Anterior vena cava (tissue), 1 donor: ENCODE results near the genes MAML2 and CCDC82.

DNA sequence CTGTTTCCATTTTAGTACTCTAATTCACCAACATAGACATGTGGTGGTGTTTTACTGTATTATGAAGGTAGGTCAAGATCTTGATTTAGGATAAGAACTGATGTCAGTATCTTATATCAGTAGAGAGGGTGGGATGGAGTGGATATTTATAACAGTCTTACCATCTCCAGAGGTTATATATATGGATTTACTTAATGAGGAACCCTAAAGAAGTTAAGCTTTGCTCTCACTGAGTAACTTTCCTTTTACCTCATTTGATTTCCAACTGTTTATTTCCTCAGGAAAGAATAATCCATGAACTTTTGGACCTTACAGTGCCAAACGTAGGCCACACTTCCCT is 107.3 kb downstream of the FAM76B start:
- PRO-cap, result no peak

- PRO-cap, result no peak
Observed at GRCh38 chr11:95788855-95789299, 705 bp downstream of the FAM76B start.

GRCh38 chr11:95922324-95922952 is 1.5 kb downstream of the MTMR2 start:
- PRO-cap, result no peak

- PRO-cap, result no peak
Observed at GRCh38 chr11:96045723-96046543, 122.0 kb upstream of the MTMR2 start.

DNA sequence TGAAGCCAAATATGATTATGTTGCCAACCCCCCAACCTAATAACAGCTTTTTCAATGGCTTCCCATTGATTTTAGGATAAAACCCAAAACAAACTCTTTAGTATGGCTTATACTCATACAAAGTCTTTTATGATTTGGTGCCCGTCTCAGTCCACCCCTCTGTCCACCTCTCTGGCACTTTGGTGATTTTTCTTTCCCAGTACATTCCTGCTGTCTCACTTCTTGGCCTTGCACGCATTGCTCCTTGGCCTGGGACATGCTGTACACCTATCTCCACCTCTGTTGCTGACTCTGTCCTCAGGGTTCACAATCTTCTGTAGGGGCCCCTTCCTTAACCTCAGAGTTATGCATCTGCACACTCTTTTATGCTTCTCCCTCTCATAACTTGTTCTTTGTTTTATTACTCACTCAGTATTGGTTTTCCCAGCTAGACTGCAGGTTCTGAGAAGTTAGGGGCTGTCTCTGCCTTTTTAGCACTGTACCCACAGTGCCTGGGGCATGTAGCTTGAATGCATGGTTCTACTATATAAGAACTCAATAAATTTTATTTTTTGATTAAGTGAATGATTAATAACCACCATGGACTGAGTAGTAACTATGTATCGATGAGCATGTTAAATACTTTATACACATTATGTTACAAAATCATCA is 139.1 kb upstream of the MTMR2 start:
- PRO-cap, result no peak

DNA sequence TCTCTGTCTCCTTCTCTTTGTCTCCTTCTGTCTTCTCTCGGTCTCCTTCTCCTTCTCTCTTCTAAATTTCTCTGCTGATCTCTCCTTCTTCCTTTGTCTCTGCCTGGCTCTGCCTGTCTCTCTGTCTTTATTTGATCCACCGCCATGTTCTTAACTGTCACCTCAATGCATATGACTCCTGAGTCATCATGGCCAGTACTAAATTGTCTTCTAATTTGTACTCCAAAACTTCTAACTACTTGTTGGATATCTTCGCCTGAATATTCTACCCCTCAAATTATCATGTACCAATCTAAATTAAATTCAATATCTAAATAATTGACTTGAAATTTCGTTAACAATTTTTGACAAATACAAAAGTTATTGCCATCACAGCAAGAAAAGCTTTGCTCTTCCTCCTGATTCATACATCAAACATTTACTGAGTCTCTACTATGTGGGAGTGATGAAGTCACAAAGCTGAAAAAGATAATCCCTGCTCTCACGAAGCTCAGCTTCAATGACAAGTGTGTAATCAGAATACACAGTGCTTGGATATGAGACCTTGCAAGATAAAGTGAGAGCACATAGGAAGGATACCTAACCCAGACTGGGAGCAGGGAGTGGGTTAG is 193.1 kb downstream of the MAML2 start:
- PRO-cap, result no peak

DNA sequence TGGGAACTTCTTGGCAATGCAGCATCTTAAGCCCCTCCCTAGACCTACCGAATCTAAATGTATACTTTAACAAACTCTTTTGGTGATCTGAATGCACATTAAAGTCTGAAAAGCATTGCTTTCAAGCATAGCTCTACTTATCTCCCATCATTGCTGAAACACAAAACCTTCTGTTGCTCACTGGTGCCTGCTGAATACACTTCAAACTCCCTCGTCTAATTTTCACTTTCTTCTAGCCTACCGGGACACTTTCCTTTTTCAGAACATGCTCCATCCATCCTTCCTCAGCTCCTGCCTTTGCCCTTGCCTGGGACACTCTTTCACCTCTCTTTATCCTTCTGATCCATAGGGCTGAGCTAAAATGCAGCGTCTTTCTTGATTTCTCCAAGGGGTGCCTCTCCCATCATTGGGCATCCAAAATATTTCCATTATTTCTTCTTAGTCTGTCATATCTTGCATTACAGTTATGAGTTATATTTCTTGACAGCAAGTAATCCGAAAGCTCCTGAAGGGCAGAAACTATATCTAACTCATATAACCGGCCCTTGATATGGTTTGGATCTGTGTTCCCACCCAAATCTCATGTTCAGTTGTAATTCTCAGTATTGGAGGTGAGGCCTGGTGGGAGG is 192.0 kb downstream of the MAML2 start:
- PRO-cap, result no peak

DNA sequence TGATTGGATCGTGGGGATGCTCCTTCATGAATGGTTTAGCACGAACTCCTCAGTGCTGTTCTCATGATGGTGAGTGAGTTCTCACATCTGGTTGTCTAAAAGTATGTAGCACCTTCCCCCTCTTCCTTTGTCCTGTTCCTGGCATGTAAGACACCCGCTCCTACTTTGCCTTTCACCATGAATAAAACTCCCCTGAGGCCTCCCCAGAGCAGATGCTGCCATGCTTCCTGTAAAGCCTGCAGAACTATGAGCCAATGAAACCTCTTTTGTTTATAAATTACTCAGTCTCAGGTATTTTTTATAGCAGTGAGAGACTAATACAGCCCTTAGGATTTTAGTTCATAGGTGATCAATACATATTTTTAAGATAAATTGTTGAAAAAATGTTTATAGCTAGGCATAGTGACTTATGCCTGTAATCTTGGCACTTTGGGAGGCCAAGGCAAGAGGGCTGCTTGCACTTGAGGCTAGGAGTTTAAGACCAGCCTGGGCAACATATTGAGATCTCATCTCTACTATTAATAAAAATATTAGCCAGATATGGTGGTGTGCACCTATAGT is 191.4 kb downstream of the MAML2 start:
- PRO-cap, result no peak

DNA sequence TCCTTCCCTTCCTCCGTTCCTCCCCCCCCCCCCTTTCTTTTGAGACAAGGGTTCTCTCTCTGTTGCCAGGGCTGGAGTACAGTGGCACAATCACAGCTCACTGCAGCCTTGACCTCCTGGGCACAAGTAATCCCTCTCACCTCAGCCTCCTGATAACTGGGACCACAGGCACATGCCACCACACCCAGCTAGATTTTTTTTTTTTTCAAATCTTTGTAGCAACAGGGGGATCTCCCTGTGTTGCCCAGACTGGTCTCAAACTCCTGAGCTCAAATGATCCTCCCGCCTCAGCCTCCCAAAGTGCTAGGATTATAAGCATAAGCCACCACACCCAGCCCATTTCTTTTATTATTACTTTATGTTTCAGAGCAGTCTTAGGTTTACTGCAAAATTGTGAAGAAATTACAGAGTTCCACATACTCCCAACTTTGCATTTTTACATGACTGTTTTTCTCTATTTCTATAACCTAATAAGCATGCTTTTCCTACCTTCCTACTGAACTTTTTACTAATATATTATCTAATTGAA is 159.6 kb downstream of the MAML2 start:
- PRO-cap, result no peak

DNA sequence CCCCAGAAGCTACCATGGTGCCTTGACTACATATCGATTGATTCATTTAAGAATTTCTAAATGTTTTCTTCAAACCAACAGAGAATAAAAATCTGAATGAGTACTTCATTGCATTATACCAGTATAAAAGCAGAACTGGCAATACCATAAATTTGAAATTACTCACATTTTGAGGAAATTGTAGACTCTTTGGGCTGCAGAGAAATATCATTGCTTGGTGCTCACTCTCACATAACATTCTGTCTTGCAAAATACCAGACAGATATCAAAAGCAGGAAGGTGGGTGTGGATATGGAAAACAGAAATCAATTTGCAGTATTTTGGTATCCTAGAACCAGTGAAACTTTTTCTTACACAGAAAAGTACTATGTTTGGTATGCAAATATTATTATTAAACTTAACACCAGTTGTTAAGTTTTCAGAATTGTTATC is 113.4 kb downstream of the MAML2 start:
- PRO-cap, result no peak

GRCh38 chr11:96293312-96294057 is 49.5 kb downstream of the MAML2 start:
- PRO-cap, result unidirectional peak, minus-strand start at chr11:96293797

- PRO-cap, result no peak
Observed at GRCh38 chr11:96338845-96339215, 4.2 kb downstream of the MAML2 start.

GRCh38 chr11:96341032-96342084 is 1.6 kb downstream of the MAML2 start:
- PRO-cap, result bidirectional peak, plus-strand start at chr11:96341924, minus-strand start at chr11:96341763

DNA sequence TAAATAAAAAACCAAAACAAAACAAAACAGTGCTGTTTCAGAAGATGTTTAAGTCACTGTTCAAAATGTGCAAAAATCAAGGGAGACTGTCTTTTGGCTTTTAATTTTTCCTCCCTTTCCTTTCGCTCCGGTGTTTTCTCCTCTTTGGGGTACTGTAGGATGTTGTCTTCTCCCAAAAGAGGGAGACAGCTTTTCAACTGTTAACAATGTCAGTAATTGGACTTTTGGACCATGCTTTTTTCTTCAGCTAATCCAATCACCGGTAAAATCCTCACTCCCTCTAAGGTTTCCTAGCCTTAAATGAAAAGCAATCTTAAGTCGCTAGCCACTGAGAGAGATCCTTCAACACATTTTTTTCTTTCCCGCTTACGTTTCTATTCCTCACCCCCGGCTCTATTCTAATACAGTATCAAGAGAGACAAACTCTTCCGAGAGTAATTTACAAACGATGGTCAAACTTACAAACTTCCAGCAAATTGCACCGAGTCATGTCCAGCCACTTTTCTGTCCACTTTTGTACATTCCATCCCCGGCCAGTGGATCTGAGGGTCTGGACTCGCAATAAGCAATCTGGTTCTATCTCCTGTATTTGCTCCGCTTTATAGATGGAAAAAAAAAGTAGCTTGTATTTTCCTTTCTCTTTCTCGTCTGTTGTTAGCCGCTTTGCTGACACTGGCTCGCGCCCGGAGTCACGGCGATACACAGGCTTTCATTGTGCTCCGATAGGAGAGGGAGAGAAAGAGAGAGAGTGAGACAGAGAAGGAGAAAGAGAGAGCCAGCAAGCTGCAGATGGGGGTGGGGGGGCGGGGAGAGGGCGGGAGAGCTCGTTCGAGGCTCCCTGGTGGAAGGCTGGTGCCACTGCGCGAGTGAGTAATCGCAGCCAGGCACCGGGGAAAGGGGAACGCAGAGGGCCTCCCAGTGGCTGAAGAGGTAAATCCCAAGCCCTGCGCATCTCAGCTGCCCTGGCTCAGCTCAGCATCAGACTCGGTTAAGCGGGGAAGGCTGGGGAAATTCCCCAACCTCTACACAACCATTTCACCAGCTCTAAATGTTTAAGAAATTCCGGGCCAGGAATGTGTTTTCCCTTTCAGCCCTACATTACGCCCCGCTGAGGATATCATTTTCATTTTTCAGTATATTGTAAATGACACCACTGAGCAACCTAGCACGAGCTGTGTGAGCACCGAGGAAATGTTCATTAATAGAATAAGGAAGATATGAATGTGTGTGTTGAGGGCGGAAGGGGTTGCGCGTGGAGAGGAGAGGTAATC is at the start of gene MAML2:
Gene MAML2, minus strand, starts transcription at position 750 of the 1,271 bp plus-strand sequence.
- PRO-cap, result unidirectional peak, plus-strand start at position 324 of the sequence; bidirectional peak, plus-strand start at position 883 of the sequence, minus-strand start at position 714 of the sequence

- PRO-cap, result bidirectional peak, plus-strand start at chr11:96390067, minus-strand start at chr11:96389883
Observed at GRCh38 chr11:96389028-96390136, at the start of gene CCDC82. TSS of gene CCDC82 (minus strand) at chr11:96389912.

DNA sequence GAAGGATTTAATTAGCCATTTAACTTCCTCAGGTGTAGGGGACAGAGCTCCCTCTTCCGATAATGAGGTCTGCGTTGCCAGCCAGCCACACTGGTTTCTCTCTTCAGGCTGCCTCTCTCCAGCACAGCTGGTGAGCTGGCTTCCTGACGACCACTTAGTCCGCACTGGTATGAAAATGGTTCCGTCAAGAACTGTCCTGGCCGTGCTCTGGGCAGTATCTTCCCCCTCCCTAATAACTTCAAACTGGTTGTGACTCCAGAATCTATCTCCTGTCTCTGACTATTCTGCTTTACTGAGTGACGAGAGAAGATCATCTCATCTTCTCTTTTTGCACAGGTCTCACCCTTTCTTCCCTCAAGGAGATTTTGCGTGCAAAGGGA is 49.2 kb downstream of the CNTN5 start:
- PRO-cap, result no peak

DNA sequence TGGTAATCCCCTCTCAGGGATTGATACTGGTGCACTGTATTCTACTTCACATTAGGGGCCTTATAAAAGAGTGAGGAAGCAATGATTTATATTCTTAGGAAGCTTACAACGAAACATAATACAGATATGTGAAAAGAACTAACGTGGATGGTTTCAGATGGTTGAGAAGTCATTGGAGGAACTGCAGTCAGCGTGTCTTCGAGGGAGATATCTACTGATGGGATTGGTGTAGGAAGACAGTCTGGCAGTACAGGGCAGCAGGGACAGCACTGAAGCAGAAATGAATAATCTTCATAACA is 28.6 kb downstream of the ARHGAP42 start:
- PRO-cap, result no peak

- PRO-cap, result no peak
Observed at GRCh38 chr11:100719714-100720313, 32.7 kb downstream of the ARHGAP42 start.

DNA sequence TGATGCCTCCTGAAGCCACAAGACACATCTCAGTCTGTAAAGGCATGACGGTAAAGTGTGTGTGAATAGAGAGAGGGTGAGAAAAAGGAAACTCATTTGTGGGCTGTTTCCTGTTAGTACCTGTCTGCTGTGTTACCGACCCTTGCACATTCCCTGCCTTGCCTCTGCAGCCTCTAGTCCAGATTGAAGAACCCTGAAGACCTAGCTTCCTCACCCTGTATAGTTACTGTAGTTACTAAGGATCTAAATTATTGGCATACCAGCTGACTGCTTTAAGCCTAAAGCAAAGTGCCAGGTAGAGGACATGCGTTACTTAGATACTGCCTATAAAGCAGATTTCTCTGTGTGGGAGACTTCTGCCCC is 54.3 kb downstream of the ARHGAP42 start:
- PRO-cap, result no peak

DNA sequence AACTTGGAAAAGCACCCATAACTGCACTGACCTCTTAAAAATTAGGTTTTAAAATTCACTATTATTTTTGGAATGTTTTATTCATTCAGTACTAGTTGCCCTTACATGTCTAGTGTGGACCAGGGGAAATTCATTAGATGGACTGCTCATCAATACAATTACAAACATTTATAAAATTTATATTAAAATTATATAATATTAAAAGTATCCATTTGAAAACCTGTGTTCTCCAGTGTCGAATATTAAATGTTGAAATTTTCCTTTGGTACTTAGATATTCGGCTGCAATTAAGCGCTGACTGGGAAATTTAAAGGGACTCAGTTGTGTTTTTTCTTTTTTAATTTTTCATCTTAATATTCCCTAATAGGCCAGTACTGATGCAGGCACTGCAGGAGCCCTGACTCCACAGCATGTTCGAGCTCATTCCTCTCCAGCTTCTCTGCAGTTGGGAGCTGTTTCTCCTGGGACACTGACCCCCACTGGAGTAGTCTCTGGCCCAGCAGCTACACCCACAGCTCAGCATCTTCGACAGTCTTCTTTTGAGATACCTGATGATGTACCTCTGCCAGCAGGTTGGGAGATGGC is 3.6 kb downstream of the YAP1 start:
- PRO-cap, result no peak